ENCODE results near the genes VCX2 and ANOS1.

GRCh38 chrX:2689960-2690825, 902 bp upstream of the CD99 start:
- PRO-cap = no peak

DNA sequence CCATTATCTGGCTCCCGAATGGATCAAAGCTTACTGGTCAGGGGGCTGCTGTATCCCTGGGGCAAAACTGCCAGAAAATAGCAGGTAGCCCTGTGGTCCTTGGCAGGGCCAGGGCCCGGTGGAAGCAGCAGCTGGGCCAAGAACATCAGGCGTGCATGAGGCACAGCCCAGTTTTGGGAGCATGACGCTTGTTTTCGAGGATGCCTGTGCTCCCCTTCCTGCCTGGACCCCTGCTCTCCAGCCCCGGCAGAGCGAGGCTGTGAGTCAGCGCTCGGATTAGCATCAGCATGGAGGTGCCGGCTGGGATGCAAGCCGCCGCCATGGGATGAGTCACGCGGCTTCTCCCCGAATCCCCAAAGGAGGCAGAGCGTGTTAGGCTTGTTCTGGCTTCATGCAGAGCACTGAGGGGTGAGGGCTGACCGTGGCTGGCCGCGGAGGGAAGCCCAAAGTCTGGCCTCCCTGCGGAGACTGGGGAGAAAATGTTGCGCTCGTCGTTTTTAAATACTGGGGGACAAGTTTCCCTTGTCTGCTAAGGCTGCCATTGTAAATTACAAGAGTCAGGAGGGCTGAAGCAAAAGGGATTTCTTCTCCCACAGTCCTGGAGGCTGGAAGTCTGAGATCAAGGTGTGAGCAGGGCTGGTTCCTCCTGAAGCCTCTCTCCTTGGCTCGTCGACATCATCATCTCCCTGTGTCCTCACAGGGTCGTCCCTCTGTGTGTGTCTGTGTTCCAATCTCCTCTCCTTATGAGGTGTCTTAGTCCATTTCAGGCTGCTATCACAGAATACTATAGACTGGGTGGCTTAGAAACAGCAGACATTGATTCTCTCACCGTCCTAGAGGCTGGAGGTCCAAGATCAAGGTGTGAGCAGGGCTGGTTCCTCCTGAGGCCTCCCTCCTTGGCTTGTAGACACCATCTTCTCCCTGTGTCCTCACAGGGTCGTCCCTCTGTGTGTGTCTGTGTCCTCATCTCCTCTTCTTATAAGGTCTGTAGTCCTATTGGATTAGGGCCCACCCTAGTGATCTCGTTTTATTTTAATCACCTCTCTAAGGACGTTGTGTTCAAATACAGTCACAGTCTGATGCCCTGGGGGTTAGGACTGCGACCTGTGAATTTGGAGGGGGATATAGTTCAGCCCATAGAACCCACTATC, 23.6 kb upstream of the GYG2 start:
- PRO-cap = no peak

DNA sequence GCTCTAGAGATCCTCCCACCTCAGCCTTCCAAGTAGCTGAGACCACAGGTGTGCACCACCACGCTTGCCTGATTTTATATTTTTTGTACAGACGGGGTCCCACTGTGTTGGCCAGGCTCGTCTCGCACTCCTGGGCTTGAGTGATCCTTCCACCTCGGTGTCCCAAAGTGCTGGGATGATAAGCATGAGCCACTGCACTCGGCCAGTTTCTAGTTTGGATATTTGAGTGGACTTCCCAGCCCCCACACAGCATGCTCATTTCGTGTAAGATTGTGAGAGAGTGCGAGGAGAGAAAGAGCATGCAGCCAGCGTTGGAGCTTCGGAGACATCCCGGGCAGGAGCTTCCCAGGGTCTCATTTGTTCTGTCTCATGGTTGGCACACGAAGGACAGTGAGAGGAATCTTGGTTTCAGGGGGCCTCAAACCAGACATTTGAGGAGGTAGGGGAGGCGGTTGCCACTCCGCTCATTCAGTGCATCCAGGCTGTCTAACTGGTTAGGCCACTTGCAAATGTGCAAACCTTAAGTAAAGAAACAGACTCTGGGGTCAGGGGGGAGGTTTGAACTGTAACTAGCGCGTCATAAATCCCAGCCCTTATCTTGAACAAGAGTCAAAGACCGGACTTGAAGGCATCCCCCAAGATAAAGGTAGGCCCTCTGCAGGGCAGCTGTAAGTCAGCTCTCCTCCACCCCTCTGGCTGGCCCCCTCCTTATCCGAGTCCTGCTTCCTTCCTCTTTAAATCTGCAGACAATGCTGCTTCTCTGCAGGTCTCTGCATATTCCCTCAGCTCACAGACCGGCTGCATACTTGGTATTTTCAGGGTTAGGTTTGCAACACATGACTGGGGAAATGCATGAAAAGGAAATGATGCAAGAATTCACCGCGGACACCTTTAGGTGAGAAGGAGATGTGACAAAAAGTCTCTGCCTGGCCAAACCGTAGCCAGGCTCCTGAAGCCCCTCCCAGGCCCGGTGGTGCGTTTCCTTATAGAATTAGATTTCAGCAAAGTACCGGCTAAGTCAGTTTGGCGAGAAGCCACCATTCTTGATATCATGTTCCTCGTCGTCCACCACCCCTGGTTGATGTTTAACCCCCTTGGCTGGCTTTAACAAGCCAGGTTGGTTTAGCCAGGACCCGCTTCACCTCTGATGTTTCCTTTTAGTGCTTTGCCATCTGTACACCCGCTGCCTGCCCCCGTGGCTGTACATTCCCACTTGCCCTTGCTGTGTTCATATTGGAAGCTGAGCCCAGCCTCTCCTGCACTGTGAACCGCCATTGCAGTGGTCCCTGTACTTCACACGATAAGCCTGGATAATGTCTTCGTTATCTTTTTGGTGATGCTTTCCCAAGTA, 31.4 kb downstream of the ARSD start:
- PRO-cap = bidirectional peak, plus-strand start at position 773 of the sequence, minus-strand start at position 492 of the sequence

GRCh38 chrX:3321751-3322542, 24.5 kb downstream of the MXRA5 start:
- PRO-cap = no peak

DNA sequence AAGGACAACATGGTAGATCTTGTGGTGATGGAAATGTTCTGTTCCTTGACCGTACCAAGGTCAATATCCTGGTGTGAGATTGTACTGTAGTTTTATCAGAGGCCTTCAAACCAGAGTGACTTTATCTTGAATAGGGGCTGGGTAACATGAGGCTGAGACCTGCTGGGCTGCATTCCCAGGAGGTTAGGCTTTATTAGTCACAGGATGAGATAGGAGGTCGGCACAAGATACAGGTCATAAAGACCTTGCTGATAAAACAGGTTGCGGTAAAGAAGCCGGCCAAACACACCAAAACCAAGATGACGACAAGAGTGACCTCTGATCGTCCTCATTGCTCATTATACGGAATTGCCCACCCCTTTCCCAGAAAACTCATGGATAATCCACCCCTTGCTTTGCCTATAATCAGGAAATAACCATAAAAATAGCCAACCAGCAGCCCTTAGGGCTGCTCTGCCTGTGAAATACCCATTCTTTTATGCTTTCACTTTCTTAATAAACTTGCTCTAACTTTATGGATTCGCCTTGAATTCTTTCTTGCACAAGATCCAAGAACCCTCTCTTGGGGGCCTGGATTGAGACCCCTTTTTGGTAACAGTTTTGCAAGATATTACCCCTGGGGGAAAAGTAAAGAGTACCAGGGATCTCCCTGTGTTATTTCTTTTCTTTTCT, 123.9 kb upstream of the MXRA5 start:
- PRO-cap = no peak

GRCh38 chrX:3714219-3714633, 777 bp upstream of the PRKX start:
- PRO-cap = no peak

DNA sequence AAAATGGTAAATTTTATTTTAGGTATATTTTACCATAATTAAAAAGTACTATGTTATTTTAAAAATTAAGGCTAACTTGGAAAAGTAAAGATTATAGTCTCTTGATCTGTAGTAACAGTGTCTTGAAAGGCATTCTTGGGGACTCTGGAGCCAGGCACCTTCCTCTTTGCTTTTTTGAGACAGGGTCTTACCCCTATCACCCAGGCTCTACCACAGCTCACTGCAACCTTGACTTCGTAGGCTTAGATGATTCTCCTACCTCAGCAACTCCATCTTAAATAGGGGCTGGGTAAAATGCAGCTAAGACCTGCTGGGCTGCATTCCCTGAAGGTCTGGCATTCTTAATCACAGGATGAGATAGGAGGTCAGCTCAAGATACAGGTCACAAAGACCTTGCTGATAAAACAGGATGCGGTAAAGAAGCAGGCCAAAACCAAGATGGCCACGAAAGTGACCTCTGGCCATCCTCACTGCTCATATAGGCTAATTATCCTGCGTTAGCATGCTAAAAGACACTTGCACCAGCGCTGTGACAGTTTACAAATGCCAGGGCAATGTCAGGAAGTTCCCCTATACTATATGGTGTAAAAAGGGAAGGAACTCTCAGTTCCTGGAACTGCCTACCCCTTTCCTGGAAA, 770.8 kb upstream of the PRKX start:
- PRO-cap = no peak

GRCh38 chrX:6121256-6121708, 107.4 kb downstream of the NLGN4X start:
- PRO-cap = no peak

- PRO-cap = no peak
Observed at GRCh38 chrX:7132200-7133186, 15.0 kb upstream of the STS start.

- PRO-cap = no peak
Observed at GRCh38 chrX:7159858-7160061, 11.8 kb upstream of the PUDP start.

GRCh38 chrX:7925843-7926201, 1.4 kb downstream of the PNPLA4 start:
- PRO-cap = no peak

DNA sequence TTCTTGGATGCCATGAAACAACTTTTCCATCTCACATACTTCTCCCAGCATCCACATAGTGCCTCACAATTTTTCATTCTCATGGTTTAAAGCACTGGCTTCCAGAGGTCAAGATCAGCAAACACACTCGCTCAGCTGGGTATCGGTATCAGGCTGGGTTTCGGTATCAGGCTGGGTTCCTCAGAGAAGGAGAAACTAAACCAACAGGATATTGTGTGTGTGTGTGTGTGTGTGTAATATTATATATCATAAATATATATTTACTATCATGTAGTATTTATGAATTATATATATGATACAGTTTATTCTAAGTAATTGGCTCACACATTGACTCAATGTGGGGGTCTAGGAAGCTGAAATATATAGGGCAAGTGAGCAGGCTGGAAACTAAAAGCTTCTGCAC, at the start of gene VCX2:
Gene VCX2, minus strand, starts transcription at position 57 of the 403 bp plus-strand sequence.
- PRO-cap = no peak

- PRO-cap = bidirectional peak, plus-strand start at chrX:8732266, minus-strand start at chrX:8732137
Observed at GRCh38 chrX:8731588-8732718, at the start of gene ANOS1. ANOS1 (minus strand) TSS chrX:8732137.

GRCh38 chrX:9539569-9540492, 75.0 kb downstream of the TBL1X start:
- PRO-cap = no peak

- PRO-cap = no peak
Observed at GRCh38 chrX:9644312-9644827, 121.3 kb downstream of the GPR143 start.

- PRO-cap = no peak
Observed at GRCh38 chrX:9687846-9688338, 77.8 kb downstream of the GPR143 start.

GRCh38 chrX:9722532-9723106, 43.0 kb downstream of the GPR143 start:
- PRO-cap = no peak

- PRO-cap = bidirectional peak, plus-strand start at chrX:9745740, minus-strand start at chrX:9745533
Observed at GRCh38 chrX:9745429-9745804, 20.2 kb downstream of the GPR143 start.

DNA sequence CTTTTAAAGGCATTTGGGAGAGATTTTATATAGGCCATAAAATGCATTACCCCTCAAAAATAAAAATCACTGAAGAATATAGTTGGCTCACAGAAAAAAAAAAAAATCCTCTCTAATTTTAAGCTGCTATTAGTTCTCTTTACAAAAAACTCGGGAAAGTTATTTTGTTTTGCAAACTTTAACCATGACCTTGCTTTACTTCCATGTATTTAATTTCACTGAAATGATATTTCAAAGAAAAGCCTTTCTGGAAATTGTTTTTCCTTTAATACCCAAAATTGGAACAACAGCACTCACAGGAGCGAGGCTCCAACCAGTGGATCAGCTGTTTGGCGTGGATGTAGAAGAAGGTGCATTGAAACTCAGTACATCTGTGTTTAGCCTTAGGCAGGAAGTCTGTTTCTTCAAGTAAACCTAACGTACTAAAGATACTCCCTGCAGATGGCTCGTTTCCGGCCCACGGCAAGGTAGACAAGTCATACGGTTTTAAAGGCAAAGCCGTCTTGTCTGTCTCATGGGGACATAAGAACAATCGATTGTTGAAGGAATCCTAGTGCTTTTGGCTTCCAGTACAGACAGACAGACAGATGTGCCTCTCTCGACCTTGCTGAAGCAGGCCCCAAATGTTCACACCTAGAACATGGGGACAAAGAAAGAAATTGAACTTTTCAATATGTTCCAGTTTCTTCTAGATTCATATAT, 50.0 kb upstream of the CLCN4 start:
- PRO-cap = no peak

- PRO-cap = no peak
Observed at GRCh38 chrX:11138541-11139499, 27.7 kb downstream of the HCCS start.